ENCODE measurements around a stretch of chr17.

- RRBS = 32% methylated on average over 15 of the region's 48 CpGs
Observed at GRCh38 chr17:21463965-21464818, 88.0 kb downstream of the KCNJ12 start.

DNA sequence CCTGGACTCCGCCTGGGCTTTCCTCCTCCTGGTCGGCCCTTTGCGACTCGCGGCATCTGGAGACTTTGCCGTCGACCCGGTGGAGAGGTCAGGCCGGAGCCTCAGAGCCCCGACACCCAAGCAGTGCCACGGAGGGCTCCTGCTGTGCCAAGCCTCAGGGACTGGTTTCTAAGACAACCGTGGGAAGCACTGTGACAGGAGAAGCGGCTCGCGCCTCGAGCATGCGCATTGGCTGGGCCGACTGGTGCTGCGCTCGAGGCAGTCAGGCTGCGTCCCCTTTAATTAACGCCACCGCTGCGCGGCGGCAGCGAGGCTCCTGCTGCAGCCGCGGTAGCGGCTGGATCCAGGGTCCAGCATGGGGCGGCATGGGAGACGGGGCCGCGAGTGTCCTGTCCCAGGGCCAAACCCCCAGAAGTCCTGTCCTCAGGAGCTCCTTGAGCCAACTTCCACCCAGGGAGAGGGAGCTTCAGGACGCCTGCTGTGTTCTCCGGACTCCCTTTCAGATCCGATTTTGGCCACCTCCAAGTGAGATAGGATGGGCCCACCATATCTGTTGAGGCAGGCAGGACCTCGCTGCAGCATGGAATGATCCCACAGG, 11.3 kb upstream of the KCNJ18 start:
- RRBS = no CpG with 5 or more reads among the region's 38 CpGs

DNA sequence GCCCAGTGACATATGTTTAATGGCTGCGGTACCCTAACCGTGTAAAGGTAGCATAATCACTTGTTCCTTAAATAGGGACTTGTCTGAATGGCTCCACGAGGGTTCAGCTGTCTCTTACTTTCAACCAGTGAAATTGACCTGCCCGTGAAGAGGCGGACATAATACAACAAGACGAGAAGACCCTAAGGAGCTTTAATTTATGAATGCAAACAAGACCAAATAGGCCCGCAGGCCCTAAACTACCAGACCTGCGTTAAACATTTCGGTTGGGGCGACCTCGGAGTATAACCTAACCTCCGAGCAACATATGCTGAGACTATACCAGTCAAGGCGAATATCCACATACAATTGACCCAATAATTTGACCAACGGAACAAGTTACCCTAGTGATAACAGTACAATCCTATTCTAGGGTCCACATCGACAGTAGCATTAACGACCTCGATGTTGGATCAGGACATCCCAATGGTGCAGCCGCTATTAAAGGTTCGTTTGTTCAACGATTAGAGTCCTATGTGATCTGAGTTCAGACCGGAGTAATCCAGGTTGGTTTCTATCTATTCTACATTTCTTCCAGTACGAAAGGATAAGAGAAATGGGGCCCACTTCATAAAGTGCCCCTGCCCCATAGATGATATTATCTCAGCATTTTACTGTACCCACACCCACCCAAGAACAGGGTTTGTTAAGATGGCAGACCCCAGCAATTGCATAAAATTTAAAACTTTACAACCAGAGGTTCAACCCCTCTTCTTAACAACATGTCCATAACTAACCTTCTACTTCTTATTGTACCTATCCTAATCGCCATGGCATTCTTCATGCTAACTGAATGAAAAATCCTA, 831.9 kb downstream of the KCNJ18 start:
- RRBS = no CpG with 5 or more reads among the region's 23 CpGs

GRCh38 chr17:27106314-27107276, 187.3 kb upstream of the WSB1 start:
- RRBS = no CpG with 5 or more reads among the region's 3 CpGs

DNA sequence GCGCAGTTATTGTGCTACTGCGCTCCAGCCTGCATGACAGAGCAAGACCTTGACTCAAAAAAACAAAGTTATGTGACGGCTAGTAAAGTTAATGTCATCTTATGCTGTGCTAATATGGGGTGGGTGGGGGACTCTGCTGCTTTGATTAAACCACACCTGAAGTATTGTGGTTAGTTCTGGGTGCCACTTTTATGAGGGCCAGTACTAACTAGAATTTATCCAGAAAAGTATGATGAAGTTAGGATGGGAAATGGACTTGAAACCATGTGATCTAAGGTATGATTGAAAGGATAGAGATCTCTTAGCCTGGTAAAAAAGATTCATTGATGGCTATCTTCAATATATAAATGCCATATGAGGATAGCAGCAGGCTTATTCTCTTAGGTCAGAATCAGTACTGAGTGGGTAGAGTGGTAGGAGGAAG, 5.6 kb downstream of the WSB1 start:
- RRBS = no CpG with 5 or more reads among the region's 3 CpGs

GRCh38 chr17:27458194-27458971, 2.1 kb downstream of the KSR1 start:
- RRBS = no CpG with 5 or more reads among the region's 12 CpGs

DNA sequence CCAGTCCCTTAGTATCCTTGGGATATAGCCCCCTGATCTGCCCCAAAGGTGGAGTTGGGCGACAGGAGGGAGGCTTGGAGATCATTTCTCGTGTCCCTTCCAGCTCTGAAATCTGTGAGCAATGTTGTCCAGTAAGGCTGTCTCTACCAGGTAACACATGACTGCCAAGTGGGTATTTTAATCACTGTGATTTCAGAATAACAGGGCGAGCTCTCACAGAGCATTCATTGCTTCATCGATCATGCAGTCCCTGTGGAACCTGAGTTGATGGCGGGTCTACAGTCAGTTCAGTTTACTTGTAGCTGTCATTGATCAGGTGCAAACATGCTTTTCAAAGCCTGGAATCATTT, 39.2 kb downstream of the KSR1 start:
- RRBS = no CpG with 5 or more reads among the region's 5 CpGs

DNA sequence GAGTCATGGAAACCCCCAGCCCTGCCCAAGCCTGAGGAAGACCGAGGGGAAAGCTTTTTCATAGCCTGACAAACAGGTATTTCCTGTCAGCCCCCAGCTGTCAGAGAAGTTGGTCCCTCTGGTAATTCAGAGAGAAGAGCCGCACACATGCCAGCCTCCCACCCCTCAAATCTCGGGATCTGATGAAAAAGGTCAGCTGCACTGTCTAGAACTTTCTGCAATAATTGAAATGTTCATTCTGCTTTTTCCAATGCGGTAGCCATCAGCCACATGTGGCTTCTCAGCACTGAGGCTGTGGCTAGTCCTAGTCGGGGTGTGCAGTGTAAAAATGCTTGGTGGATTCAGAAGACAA, 50.5 kb downstream of the KSR1 start:
- RRBS = no CpG with 5 or more reads among the region's 5 CpGs

DNA sequence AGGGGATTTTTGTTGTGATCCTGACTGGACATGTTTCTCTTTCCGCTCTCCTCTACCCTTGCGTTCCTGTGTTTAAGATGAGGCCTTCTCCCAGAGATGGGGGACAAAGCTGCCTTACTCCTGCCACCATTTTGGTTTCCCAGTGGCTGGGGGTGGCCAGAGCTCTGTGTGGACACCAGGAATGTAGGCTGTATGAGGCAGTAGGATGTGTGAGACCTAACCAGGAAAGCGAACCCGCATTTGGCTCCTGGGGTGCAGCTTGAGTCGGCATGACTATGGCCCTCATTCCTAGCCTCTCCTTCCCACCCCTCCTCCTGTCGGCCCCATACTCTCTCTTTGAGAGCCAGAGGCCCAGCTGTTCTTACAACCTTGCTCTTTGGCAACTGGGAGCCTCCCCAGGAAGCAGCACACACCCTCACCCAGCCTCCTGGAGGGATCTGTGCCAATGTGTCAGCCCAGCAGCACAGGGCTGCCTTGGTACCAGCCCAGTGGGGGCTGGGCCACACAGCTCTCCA, 70.5 kb upstream of the LGALS9 start:
- RRBS = no CpG with 5 or more reads among the region's 6 CpGs

GRCh38 chr17:27573777-27574739, 56.9 kb upstream of the LGALS9 start:
- RRBS = no CpG with 5 or more reads among the region's 8 CpGs

DNA sequence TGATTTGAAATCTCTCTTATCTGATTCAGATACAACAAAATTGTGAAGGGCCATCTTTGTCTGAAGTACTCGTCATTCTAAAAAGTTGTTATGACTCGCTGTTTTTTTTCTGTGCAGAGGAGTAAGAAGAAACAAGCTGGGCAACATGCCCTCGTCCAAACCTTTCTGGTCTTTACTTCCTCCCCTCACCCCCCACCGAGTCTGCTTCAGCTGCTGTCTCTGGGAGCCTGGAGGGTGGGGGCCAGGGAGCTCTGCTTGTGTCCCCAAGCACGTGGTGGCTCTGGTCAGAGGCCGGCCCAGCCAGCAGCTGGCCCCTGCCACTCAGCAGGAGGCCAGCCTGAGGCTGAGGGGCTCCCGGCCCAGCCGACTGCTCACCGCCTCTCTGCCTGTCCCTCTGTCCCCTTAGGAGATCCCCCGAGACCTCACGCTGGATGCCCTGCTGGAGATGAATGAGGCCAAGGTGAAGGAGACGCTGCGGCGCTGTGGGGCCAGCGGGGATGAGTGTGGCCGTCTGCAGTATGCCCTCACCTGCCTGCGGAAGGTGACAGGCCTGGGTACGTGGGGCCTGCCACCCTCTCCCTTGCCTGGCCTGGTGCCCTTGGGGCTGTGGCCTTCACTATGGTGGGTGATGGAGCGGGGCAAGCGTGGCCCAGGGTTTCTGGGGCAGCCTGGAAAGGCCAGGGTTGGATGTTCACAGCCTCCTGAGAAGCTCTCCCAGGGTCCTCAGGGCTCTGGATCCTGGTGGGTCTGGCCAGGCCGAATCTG, 53.7 kb upstream of the LGALS9 start:
- RRBS = no CpG with 5 or more reads among the region's 21 CpGs

GRCh38 chr17:27577851-27578389, 53.1 kb upstream of the LGALS9 start:
- RRBS = no CpG with 5 or more reads among the region's 7 CpGs

- RRBS = no CpG with 5 or more reads among the region's 6 CpGs
Observed at GRCh38 chr17:27631445-27631777, 423 bp downstream of the LGALS9 start.

GRCh38 chr17:27647850-27648123, 16.8 kb downstream of the LGALS9 start:
- RRBS = no CpG with 5 or more reads among the region's 8 CpGs

DNA sequence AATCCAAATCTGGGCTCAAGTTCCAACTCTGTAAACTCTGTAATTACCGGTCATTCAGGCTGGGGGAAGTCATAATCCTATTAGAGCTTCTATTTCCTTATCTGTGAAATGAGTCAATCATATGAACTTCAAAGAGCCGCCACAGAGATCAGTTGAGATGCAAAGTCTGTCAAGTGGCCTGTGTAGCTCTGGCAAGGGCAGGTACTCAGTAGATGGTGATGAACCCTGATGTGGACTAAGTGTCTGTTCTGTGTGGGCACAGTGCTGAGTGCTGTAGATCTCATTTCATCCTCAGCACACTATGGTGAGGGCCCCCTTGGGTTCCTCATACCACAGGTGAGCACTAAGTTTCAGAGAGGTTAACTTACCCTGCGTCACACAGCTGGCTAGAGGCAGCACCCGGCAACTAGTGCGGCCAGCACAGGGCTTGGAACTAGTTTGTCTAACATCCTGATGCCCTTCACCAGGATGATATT, 2.5 kb downstream of the NOS2 start:
- RRBS = no CpG with 5 or more reads among the region's 5 CpGs

DNA sequence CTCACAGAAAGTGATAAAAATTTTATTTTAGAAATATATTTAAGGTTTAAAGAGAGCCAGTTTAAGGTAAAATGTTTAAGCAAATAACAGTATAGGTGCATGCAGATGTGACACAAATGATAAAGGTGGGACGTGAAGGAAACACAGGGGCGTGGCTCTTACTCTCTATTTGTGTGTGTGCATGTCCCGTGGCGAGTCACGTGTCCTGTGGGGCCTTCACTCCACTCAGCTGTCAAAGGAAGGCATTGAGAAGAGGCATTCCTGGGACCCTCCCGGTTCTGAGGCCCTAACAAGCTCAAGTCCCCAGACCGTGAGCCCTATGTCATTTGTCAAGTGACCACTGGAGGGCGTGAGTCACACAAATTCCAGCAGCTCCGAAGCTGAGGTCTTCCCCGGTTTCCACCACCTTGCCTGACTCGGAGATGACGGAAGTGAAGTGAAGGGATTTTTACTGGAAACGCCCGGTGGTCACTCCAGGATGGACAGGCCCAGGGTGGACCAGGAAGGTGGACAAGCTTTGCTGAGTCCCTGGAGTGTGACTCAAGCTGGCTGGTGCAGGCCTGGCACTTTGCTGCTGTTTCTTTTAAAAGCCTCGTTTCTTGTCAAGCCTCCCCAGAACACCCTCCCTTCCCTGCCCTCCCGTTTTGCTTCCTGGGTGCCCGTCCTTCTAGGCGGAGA, 5.1 kb upstream of the NOS2 start:
- RRBS = 2% methylated on average over 5 of the region's 18 CpGs

GRCh38 chr17:28232913-28233678, 85.9 kb upstream of the TMEM97 start:
- RRBS = no CpG with 5 or more reads among the region's 16 CpGs

DNA sequence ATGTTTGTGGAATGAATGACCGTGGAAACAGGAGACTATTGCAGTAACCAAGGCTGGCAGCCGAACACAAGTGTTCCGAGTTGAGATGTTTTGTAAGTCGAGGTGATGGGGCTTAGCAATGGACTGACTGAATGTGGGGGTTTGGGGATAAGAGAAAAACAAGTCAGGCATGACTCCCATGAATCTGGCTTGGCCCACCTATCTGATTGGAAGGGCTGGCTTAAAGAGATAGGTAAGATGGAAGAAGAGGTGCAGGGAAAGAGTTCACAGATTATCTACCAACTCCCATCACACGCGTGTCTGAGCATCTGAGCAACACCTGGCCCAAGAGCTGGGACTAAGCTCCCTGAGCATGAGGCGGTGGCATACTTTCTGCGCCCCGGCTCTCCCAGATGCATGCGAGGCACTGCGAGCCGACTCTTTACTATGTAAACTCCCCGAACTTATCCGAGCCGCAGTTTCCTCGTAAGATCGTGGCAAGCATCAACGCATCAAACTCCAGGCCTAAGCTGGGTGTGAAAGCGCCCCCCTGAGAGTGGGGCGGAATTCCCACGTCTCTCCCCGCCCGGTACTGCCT, 496 bp downstream of the IFT20 start:
- RRBS = 0% methylated on average over 1 of the region's 23 CpGs

- RRBS = 3% methylated on average over 24 of the region's 45 CpGs
Observed at GRCh38 chr17:28372233-28372816, 831 bp downstream of the SARM1 start.